Caco-2 (cell line): ENCODE results near the genes EFNA1, GON4L and RIT1.

DNA sequence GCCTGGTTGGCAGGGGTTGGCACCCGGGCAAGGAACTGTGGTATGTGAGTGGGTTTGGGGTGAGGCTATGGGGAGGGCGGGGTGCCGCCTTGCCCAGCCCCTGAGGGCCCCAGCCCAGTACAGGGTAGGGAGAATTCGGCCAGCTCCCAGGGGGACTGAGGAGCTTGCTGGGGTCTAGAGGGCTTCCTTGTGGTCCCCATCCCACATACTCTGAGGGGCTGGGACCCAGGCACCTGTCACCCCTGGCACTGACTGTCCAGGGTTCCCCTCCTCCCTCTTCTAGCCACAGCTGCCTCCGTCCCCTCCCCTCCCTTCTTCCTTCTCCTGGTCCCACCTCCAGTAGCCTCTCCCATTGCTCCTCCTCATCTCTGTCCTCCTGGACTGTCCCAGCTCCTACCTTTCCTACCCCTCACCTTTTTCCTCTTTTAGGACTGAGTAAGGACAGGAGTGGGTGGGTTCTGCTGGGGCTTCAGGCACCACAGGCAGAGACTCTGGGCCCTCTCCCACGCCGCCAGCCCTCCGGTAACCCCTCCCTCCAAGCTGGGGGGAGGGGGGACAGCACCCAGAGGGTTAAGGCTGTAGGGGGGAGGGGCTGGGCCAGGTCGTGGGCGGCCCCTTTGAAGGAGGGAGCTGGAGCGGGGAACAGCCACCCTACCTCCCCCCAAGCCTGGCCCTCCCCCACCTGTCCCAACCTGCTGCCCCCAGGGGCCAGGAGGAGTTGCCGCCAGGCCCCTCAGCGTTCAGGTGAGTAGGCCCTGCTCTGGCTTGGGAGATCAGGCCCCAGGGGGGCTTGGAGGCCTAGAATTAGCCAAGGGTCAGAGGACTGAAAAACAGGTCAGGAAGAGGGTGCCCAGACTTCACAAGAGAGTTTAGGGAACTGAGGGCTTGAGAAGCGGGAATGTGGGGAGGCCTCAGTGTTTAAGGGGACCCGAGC lies 5.9 kb downstream of the ZBTB7B start:
- PRO-cap = no peak
- RRBS = no CpG with 5 or more reads among the region's 15 CpGs

GRCh38 chr1:155034445-155034772 lies 785 bp downstream of the DCST1 start:
- PRO-cap = no peak
- RRBS = no CpG with 5 or more reads among the region's 7 CpGs

- PRO-cap = no peak
- RRBS = no CpG with 5 or more reads among the region's 6 CpGs
Observed at GRCh38 chr1:155092186-155092490, 13.5 kb downstream of the EFNA3 start.

- PRO-cap = bidirectional peak, plus-strand start at chr1:155127876, minus-strand start at chr1:155127741
- RRBS = 3% methylated on average over 5 of the region's 28 CpGs
Observed at GRCh38 chr1:155127837-155128401, at the start of gene EFNA1. Gene EFNA1 (plus strand): TSS chr1:155127876.

DNA sequence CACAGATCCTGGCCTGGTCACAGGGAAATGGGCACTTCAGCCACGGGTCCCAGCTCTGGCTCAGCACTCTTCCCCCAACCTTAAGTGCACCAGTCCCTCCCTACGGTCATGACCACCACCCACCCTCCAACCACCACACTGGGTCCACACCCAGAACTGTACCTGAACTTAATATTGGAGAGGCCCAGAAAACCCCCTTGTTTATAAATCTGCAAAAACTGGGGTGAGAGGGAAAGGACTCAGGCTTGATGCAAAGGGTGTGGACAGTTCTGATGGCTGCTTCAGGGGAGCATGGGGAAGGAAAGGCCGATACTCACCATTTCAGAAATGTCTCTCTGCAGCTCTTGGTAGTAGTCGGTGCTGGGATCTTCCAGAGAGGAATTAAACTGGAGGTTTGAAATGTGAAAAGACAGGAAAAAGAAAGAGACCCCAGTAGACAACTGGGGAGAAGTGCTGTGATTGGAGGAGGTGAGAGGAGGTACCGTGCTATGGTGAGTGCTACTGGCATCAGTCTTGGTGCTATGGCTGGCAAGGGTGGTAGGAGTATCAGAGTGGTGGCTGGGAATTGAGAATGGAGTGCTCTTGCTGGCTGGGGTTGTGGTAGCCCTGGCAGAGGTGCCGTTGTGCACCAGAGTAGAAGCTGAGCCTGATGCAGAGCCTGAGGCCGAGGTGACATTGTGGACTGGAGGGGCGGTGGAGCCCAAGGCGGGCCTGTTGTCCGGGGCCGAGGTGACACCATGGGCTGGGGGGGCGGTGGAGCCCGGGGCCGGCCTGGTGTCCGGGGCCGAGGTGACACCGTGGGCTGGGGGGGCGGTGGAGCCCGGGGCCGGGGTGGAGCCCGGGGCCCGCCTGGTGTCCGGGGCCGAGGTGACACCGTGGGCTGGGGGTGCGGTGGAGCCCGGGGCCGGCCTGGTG lies 14.5 kb downstream of the TRIM46 start:
- PRO-cap = no peak
- RRBS = no CpG with 5 or more reads among the region's 28 CpGs

DNA sequence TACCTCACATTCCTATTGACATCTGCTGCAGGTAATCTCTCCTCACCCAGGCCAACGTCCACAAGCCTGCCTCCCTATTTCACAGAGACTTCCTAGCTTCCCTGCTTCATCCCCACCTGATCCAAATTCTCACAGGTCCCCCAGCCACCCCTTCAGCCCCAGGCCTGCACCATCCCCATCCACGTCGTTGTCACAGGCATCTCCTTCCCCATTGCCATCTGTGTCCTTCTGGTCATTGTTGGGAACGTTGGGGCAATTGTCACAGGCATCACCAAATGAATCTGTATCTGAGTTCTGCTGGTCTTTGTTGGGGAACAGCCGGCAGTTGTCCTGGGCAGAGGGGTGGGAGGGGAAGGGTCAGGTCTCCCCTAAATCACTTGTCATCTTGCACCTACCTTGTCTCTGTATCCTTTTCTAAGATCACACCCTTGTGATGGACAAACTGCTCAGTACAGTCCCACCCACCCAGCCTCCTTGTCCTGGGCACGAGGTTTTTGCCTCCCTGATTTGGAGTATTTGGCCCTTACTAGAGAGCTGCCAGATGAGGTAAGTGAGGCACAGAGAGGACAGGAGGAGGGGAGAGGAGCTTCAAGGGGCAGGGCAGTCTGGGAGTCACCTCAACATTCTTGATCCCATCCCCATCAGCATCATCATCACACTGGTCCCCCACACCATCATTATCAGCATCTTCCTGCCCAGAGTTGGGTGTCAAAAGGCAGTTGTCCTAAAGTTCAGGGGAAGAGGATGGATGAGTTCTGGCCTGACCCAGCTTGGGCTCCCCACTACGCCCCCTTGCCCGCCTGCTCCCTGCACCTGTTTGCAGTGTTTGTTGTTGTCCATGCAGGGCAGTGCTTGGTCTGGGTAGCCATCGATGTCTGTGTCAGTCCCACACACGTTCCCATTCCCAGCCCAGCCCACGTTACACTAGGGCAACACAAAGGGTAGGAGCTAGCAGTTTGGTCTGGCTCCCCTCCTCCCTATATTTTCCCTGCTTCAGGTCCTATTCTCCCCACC lies 7.1 kb downstream of the THBS3 start:
- PRO-cap = no peak
- RRBS = no CpG with 5 or more reads among the region's 11 CpGs

DNA sequence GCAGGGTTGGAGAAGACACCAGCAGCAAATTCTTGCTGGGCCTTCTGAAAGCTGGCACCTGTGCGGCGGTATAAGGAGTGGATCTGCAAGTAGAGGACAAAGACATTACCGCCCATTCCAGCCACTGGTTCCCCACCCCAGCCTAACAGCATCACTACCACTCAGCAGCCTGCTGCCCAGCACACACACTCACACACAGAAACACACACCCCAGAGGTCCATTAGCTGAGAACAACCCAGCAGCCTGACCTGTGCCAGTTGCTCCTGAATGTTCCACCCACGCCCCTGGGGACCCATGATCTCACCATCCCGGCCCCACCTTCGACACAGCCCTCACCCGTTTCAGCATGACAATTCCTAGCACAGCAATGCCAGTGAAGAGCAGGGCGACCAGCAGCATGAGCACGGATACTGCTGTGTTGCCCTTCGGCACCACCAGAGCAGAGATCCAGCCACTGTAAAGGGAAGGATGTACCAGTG lies 1.1 kb upstream of the ENTREP3 start:
- PRO-cap = no peak
- RRBS = no CpG with 5 or more reads among the region's 10 CpGs

- PRO-cap = no peak
- RRBS = no CpG with 5 or more reads among the region's 10 CpGs
Observed at GRCh38 chr1:155313004-155313807, 4.5 kb downstream of the FDPS start.

GRCh38 chr1:155320996-155321759 lies 484 bp downstream of the RUSC1 start:
- PRO-cap = no peak
- RRBS = 94% methylated on average over 7 of the region's 33 CpGs

DNA sequence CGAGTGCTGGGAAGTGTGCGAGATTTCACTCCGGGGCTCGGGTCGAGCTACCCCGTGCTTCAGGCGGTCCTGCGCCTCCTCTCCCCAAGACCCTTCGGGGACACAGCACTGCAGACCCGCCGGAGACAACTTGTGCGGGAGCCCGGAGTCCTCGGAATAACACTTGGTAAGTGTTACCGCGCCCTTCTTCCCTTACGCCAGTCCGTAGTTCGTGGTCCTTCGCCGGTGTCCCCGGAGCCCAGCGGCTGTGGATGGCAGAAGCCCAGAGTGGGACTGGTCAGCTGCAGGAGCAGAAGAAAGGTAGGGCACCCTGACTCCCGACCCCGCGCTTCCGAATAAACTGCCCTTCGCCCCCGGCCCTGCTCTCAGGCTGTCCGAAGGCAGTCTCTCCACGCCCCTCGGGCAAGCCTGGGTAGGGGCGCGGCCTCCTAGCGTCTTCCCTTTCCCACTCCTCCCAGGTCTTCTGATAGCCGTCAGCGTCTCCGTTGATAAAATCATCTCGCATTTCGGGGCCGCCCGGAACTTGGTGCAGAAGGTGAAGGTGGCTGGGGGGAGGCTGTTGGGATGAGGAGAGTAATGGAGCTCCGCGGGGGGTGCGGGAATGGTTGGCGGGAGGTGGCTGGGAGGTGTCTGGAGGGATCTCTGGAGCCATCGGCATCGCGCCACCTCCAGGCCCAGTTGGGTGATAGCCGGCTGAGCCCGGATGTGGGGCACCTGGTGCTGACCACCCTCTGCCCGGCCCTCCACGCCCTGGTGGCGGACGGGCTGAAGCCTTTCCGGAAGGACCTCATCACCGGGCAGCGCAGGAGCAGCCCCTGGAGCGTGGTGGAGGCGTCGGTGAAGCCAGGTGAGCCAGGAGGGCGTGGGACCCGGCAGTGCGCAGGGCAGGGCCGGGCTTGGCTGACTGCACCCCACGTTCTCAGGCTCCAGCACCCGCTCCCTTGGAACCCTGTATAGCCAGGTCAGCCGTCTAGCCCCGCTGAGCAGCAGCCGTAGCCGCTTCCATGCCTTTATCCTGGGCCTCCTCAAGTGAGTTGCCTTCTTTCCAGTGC lies 4.3 kb downstream of the RUSC1 start:
- PRO-cap = unidirectional peak, minus-strand start at position 337 of the sequence
- RRBS = 23% methylated on average over 34 of the region's 71 CpGs

DNA sequence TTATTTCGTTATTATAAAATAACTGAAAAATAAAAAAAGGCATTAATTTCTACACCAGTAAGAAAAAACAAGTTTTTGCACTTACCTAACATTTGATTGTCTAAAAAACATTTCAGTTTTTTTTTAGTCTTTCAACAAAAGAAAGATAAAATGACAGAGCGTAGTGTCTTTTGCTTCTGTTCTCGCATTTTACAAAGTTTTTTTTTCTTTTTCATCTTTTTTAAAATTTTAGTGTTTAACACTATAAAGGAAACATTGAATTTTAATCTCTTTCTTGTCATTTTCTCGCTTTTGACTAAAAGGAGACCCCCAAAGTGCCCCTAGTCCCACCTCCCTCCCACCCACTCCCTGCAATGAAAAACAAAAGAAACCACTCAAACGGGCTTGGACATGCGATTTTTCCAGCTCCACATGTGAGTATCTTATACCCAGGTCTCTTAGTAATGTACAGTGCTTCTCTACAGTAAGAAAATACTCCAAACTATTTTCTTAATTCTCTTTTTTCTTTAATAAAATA lies 14.9 kb downstream of the RUSC1 start:
- PRO-cap = no peak
- RRBS = no CpG with 5 or more reads among the region's 6 CpGs

DNA sequence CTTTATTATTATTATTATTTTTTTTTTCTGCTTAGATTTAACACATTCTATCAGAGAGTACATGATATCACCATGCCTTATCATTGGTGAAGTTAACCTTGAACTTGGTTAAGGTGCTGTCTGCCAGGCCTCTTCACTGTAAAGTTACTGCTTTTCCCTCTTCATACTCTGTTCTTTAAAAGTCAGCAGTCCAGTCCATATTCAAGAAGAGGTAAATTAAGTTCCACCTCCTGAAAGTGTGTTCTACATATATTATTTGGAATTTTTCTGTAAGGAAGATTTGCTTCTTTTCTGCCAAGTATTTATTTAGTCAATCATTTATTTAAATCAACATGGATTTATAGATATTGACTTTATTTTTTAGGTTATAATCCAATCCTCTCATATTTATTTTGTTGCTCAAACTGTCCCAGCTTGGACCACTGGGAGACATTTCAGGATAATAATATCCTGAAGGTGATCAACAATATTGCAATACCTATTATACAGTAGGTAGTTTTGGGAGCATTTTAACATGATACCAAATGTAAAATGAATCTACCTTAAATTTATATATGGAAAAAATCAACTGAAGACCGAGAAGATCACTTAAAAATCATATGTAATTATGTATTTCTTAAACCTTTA lies 94.3 kb downstream of the ASH1L start:
- PRO-cap = no peak
- RRBS = no CpG with 5 or more reads among the region's 1 CpG

DNA sequence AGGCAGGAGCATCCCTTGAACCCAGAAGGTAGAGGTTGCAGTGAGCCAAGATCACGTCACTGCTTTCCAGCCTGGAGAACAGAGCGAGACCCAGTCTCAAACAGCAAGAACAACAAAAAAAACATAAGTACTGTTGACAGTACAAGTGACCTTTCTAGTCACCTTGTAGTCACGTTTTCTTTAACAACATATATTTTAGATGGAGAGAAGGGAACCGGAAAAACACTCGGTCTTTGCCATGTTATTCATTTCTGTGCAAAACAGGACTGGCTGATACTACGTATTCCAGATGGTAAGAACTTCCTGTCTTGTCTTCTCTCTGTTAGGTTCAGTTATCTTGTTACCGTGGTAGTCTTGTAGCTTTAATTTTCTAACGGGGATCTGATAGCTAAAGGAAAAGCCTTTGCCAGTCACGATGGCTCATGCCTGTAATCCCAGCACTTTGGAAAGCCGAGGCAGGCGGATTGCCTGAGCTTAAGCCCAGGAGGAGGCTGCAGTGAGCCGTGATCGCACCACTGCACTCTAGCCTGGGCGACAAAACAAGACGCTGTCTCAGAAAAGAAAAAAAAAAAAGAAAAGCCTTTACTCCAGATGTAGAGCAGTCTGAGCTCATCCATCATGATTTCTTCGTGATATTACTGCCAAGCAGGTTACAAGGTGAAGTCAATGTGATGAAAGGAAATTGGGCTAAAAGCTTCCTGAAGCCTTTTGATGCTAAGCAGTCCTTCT lies 11.2 kb upstream of the MSTO1 start:
- PRO-cap = no peak
- RRBS = no CpG with 5 or more reads among the region's 16 CpGs

DNA sequence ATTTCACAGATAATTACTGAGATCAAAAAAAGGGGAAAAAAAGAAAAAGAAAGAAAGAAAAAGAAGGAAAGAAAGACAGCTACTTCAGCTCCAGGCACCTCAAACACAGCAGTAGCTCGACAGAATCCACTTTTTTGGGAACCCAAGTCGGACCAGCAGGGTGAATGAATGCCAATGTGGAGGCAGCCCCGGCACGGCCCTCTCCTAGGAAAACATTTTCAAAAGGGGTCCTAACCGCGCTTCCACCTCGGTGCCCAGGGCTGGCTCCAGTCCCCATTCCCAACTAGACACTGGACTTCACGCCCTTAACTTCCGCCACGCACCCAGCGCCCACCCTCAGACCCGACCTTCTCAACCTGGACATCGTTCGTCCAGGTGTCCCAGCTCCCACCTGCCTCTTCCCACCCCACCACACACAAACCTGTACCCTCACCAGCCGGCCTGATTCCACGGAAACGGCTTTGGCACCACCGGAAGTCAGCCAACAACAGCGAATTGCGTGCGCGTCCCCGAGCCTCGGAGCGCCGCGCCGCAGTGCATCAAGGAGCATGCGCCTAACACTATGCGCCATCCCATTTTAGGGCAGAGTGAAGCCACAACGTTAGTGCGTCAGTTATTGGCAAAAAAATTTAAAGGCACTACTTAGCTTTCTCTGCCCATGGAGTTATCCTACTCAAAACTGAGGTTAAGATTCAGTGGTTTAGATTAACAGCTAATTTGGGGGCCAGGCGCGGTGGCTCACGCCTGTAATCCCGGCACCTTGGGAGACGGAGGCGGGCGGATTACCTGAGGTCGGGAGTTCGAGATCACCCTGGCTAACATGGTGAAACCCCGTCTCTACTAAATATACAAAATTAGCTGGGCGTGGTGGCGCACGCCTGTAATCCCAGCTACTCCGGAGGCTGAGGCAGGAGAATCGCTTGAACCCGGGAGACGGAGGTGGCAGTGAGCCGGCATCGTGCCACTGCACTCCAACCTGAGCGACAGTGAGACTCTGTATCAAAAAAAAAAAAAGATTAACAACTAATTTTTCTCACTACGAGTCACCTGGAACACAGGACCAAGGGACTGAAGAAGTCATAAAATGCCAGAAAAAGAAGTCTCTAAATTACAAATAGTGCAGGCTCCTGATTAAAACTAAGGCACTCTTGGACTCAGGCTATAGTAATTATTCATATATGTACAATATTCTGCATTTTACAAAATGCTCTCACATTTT lies at the start of gene GON4L:
GON4L (minus strand) TSS at position 489 of the 1,219 bp plus-strand sequence.
- PRO-cap = bidirectional peak, plus-strand start at position 339 of the sequence, minus-strand start at position 292 of the sequence; bidirectional peak, plus-strand start at position 570 of the sequence, minus-strand start at position 489 of the sequence
- RRBS = no CpG with 5 or more reads among the region's 53 CpGs

- PRO-cap = no peak
- RRBS = no CpG with 5 or more reads among the region's 9 CpGs
Observed at GRCh38 chr1:155893566-155894163, 17.5 kb downstream of the RIT1 start.

DNA sequence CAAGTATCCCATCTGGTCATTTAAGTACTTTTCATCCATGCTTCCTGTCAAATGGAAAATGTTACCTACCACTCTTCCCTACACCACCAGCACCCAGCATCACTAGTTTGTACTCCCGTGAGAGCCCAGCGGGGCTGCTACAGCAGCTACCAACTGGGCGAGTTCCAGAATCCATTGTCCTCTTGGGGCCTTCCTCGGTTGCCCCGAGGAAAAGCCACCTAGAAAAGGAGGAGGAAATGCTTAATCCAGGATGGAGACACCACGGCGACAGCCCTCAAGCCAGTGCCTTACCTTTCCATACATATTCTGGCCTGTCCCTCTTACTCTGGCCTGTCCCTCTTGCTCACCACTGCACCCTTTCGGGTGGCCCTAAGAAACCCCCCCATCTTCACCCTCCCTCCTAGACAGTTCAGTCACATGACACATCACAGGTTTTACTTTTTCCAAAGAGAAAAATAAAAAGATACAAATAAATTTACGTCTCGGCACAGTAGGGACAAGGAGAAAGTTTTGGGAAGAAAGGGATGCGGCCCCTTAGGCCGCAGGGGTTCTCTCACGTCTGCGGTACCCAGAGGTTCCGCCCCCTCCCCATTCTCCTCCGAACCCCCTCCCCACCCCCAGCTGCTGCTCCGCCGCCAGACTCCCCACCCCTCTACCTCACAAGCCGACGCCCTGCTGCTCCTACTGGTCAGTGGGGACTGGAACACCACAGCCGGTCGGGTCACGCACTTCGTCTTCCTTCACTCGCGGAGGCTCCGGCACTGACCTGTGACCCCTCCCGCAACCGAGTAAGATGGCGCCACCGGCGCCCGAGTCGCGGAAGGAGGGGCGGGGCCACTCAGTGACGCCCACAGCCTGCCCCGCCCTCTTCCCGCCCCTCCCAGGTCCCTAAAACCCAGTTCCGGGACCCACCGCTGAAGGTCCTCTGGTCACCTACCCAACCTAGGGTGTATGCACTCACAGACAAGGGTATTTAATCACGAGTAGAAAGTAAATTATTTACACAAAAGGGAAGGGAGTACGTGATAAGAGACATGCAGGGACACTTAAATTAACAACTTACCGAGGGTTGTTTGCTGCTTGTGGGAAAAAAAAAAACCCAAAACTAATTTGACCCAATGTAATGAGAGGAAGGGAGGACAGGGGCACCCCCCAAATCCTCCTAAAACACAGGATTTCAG lies at the start of gene RIT1:
RIT1 (minus strand) TSS at position 763 of the 1,181 bp plus-strand sequence.
- PRO-cap = bidirectional peak, plus-strand start at position 917 of the sequence, minus-strand start at position 763 of the sequence
- RRBS = 4% methylated on average over 12 of the region's 44 CpGs

DNA sequence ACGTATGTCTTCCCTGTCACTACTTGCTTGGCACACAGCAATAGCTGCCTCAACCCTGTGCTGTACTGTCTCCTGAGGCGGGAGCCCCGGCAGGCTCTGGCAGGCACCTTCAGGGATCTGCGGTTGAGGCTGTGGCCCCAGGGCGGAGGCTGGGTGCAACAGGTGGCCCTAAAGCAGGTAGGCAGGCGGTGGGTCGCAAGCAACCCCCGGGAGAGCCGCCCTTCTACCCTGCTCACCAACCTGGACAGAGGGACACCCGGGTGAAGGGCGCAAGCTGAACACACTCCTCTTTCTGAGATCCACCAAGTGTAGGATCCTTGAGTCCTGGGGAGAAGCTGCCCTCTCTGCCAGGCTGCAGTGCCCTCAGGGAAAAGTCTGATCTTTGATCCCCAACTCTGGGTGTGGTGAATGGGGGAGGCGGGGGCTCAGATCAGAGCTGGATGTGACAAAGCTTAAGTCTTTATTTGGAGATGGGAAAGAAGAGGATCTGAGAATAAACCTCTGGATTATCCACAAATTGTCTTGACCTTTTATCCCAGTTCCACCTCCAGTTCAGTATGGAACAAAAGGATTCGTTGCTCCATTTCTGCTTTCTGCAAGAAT lies 1.2 kb downstream of the RXFP4 start:
- PRO-cap = no peak
- RRBS = 94% methylated on average over 3 of the region's 13 CpGs

DNA sequence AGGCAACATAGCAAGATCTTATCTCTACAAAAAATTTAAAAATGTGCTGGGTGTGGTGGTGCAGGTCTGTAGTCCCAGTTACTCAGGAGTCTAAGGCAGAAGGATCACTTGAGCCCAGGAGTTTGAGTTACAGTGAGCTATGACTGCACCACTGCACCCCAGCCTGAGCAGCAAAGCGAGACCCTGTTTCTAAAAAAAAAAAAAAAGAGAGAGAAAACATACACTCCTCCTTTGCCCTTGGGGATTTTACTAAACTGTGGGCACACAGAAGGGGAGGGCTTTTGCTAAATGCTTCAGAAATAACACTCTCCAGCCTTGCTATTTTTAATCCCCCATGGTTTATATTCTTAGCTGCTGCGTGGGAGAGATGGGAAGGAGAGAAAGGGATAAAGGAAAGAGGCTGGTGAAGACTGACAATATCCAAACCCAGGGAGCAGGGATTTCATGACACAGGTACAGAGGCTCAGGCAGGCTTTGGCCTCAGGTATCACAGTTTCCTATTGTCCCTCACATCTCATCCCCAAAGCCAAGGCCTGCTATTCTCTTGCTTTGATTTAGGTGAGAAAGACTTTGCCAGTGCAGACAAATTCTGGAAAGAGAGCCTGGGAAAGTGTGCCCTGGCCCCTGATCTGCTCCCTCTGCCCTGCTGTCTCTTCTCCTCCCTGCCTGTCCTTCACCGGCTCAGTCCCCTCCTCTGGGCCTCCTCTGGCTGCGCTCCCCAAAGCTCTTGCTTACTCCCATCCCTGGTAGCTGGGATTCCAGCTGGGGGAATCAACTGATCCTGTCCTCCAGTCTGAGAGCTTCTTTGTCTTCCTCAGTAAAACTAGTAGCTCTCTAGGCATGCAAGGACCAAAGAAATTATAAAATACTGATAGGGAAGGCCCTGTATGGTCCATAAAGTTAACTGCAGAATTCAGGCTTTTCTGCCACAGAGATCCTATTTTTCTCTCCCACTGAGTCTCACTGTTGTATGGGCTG lies 17.8 kb downstream of the ARHGEF2 start:
- PRO-cap = no peak
- RRBS = no CpG with 5 or more reads among the region's 4 CpGs

DNA sequence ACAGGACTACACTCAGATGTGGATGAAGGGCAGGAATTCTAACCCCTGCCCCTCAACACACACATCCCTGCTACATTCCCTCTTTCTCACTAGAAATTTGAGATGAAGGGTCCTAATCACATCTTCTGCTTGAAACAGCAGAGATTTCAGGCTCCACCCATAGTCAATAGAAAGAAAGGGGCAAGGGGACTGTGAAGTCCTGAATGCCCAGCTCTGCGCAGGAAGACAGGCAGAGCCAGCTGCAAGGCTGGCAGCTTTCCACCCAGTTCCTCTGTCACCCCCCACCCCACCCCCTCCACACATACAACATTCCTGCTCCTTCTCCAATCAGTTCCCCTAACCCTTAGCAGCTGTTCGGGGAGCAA lies 9.8 kb downstream of the ARHGEF2 start:
- PRO-cap = no peak
- RRBS = no CpG with 5 or more reads among the region's 2 CpGs

DNA sequence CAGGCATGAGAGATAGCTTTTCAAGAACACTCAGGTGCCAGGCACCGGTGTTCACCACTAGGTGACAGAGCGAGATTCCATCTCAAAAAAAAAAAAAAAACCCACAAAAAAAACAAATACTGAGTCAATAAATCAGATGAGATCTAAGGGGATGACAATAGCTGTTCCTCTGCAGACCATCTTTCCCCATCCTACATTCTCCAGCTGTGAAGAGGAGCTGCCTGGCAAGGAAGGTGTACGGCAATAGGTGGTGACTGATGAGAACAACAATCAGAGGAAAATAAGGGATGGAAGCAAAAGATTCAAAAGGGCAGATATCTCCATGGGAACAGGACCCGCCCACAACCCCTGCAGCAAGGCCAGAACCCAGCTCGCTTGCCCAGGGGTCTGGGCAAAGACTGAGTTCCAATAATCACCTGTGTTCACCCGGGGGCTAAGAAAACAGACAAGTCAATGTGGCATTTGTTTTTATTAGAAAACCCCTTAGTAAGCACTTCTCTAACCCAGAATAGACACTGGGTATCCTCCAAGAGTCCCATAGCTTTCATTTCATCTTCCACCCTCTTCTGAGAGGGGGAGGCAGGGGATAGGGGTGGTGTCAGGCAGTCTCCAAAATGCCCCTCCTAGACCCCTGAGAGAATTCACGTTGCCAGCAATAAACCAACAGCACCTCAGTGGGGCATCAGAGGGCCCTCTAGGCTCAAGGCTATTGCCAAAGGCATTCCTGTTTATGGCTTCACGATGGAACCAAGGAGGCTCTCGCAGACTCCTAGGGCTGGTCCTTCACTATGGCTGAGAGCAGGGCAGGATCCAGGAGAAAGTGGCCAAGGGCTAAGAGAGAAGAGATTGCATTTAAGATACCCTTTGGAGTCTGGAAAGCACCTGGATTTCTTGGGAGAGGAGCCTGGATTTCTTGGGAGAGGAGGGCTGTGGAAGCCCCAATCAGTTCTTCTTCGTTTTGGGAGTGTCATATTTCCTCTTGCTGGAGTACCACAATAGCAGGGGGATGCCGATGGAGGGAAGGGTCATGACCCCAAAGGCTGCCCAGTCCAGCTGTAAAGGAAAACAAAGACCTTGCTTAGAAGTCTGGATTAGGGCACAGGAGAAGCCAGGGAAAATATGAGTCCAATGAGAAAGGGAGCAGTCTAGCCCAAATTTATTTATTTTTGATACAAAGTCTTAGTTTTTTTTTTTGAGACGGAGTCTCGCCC lies 11.7 kb downstream of the SSR2 start:
- PRO-cap = no peak
- RRBS = no CpG with 5 or more reads among the region's 13 CpGs